Skeletal muscle tissue (tissue), 7 donors: ENCODE measurements around a stretch of chr20.

- PRO-cap, 3 experiments = no peak in any of the 3 experiments
- RAMPAGE, long total RNA = no peak
- RRBS, 2 experiments = no CpG with 5 or more reads among the region's 5 CpGs
Observed at GRCh38 chr20:50732395-50732841, 1.0 kb downstream of the PARD6B start.

GRCh38 chr20:50737269-50737920, 6.0 kb downstream of the PARD6B start:
- PRO-cap, 3 experiments = no peak in any of the 3 experiments
- RAMPAGE, long total RNA = no peak
- RRBS, 2 experiments = no CpG with 5 or more reads among the region's 10 CpGs

- PRO-cap, 3 experiments = no peak in any of the 3 experiments
- RAMPAGE, long total RNA = no peak
- RRBS, 2 experiments = no CpG with 5 or more reads among the region's 17 CpGs
Observed at GRCh38 chr20:50815003-50816059, 20.5 kb downstream of the BCAS4 start.

- PRO-cap, 3 experiments = no peak in any of the 3 experiments
- RAMPAGE, long total RNA = no peak
- RRBS, 2 experiments = no CpG with 5 or more reads among the region's 6 CpGs
Observed at GRCh38 chr20:50898156-50899131, 32.8 kb downstream of the ADNP start.

DNA sequence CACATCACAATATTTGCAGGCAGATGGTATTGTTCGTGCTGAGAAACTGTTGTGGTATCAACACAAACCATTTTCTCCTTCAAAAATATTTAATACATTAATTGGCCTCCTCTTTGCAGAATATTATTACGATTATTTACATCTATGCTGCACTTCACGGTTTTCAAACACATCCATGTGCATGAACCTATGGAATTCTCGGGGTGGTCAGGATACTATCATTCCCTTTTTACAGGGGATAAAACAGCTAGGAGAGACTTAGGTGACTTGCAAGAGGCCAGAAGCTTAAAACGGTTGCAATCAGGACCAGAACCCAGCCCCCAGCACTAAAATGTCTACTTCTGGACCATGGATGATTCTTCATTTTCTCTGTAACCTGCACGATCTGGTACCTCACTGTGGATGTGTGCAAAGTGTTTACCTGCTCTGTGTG, 85.0 kb upstream of the KCNG1 start:
- PRO-cap, 3 experiments = peak in 2 of 3 experiments; most common minus-strand start position 203 of the sequence (in 2)
- RAMPAGE, long total RNA = no peak
- RRBS, 2 experiments = no CpG with 5 or more reads among the region's 6 CpGs

DNA sequence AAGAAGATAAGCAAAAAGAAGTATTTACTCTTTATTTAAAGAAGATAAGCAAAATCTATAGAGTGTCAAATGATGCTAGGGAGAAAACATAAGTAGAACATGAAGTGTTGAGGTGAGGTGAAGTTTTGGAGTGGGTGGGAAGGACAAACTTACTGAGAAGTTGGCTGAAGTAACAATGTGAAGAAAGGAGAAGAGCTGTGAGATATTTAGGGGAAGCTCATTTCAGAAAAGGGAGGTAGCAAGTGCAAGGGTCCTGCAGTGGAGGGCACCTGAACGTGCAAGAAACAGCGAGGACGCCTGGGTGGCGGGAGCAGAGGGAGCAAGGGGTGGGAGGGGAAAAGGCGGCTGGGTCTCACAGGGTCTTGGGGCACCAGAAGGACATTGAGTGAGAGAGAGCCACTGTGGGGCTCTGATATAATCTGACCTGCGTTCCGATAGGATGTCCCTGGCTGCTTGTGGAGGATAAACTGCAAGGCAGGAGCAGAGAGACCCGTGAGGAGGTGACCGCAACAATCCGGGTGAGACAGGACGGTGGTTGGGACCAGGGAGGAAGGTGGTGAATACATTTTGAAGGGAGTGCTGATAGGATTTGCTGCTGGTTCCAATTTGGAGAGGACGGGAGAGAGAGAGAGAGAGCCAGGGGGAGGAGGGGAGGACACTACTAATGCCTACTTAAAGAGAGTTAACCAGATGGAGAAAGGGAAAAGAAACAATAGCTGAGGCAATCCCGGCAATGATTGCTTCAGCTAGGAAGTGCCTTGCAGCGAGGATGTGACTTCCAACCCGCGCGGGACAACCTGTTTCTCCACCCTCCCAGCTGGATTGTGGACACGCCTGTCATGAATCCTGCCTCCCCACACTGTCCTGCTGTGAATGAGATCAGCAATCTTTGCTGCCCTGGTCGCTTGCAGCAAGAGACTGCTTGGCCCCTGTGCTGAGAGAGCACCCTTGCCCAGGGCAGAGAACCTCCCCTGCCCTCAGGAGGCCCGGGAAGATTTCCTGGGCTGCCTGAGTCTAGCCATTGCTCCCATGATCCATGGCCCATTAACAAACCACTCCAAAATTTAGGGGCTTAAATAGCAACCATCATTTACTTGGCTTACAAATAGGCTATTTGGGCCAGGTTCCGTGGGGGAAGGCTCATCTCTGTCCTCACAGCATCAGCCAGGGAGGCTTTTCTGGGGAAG, 198.9 kb upstream of the KCNG1 start:
- PRO-cap, 3 experiments = no peak in any of the 3 experiments
- RAMPAGE, long total RNA = no peak
- RRBS, 2 experiments = 3% methylated on average over 3 of the region's 21 CpGs; no CpG with 5 or more reads in 1 of the 2 experiments

DNA sequence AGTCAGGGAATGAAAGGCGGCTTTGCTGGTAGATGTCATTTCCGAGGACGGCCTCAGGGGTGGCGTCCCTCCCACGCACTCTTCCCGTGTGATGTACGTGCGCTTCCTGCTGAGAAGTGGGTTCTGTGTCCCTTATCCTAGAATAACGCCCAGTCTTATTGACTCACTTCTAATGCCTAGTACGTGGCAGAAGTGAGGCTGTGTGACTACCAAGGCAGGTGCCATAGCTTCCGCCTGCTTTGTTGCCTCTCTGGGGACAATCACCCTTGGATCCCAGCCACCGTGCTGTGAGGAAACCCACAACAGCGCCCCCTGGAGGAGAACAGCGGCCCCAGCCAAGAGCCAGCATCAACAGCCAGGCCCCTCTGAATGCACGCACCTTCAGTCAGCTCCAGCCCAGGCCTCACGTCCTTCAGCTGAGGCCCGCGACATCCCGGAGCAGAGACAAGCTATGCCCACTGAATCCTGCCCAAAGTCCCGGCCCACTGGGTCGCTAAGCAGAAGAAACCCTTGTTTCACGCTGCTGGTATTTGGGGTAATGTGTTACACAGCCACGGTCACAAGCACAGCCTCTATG, 224.3 kb downstream of the NFATC2 start:
- PRO-cap, 3 experiments = no peak in any of the 3 experiments
- RAMPAGE, long total RNA = no peak
- RRBS, 2 experiments = 27 to 28% methylated on average over 1 of the region's 23 CpGs

DNA sequence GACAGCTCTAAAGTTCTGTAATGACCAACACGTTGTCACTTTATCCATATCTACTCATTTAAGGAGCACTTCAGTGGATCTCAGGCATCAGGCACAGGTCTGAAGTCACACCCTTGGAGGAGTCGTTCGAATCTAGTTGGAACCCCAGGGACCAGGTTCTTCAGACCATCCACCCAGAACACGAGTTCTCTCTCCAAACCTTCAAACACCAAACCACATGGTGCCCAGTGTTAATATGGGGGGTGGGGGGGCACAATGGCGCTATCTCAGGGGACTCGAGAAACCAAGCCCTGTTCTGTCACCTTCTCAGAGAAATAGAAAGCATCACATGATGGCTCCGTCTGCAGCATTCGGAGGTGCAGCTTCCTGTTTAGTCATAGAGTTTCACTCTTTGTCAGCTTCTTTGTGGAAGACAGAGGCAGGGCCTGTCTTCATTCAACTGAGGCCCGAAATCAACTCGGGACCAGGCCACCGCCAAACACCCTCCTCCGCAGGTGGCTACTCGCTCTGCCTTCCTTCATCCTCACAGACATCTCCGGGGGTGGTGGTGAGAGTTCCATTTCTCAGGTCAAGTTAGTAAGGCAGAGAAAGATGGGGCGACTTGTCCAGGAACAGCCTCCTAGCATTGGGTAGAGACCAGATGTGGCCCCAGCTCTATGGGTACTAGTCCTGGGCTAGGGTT, 142.2 kb downstream of the NFATC2 start:
- PRO-cap, 3 experiments = no peak in any of the 3 experiments
- RAMPAGE, long total RNA = no peak
- RRBS, 2 experiments = no CpG with 5 or more reads among the region's 15 CpGs

DNA sequence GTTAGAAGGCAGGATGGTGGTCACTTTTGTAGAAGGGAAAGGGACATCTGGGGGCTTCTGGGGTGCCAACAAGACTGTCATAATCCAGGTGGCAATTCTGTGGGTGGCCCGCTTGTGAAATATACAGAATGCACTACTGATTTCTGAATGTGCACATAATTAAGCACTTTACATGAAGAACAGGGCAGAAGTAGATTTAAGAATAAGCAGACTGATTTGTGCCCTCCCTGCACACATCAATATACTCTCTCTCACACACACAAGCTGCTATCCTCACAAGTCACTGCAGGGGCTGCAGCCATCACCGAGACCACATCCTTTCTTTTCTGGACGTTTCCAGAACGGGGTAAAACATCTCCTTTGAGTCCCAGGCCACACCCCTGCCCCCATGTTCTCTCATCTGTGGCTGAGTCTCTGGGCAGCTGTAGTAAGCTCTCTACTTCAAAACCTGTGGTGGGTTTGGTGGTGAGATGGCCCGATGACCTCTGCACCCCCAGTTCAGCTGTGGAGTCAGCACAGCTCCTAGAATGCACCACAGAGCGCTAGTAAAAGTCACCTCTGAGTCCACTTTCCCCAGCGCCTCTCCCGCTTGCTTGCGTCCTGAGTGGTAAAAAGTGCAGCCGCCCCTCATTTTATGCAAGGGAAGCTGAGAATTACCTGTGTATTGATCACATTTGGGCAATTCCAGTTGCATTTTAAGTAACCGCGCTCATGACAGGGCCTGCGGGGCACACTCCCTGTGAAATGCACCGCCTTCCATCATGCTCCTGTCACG, 115.6 kb downstream of the NFATC2 start:
- PRO-cap, 3 experiments = no peak in any of the 3 experiments
- RAMPAGE, long total RNA = no peak
- RRBS, 2 experiments = no CpG with 5 or more reads among the region's 15 CpGs

GRCh38 chr20:51457178-51457749, 85.3 kb downstream of the NFATC2 start:
- PRO-cap, 3 experiments = no peak in any of the 3 experiments
- RAMPAGE, long total RNA = no peak
- RRBS, 2 experiments = no CpG with 5 or more reads among the region's 10 CpGs

- PRO-cap, 3 experiments = no peak in any of the 3 experiments
- RAMPAGE, long total RNA = no peak
- RRBS, 2 experiments = no CpG with 5 or more reads among the region's 4 CpGs
Observed at GRCh38 chr20:51500198-51500737, 42.3 kb downstream of the NFATC2 start.

DNA sequence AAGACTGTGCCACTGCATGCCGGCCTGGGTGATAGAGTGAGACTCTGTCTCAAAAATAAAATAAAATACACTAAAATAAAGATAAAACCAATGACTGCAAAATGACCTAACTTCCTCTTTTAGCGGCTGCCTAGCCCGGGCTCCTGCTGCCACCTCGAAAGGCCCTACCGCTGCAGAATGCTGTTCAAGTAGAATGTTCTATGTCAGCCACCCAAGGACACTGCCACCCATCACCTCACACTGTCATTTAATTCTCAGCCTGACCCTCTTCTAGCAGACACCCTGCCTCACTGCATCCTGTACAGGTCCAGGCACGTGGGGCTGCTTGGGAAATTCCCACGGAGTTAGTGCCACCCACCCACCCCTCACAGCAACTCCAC, 17.4 kb downstream of the NFATC2 start:
- PRO-cap, 3 experiments = no peak in any of the 3 experiments
- RAMPAGE, long total RNA = no peak
- RRBS, 2 experiments = no CpG with 5 or more reads among the region's 7 CpGs

GRCh38 chr20:51531058-51532135, 11.1 kb downstream of the NFATC2 start:
- PRO-cap, 3 experiments = no peak in any of the 3 experiments
- RAMPAGE, long total RNA = no peak
- RRBS, 2 experiments = no CpG with 5 or more reads among the region's 19 CpGs

DNA sequence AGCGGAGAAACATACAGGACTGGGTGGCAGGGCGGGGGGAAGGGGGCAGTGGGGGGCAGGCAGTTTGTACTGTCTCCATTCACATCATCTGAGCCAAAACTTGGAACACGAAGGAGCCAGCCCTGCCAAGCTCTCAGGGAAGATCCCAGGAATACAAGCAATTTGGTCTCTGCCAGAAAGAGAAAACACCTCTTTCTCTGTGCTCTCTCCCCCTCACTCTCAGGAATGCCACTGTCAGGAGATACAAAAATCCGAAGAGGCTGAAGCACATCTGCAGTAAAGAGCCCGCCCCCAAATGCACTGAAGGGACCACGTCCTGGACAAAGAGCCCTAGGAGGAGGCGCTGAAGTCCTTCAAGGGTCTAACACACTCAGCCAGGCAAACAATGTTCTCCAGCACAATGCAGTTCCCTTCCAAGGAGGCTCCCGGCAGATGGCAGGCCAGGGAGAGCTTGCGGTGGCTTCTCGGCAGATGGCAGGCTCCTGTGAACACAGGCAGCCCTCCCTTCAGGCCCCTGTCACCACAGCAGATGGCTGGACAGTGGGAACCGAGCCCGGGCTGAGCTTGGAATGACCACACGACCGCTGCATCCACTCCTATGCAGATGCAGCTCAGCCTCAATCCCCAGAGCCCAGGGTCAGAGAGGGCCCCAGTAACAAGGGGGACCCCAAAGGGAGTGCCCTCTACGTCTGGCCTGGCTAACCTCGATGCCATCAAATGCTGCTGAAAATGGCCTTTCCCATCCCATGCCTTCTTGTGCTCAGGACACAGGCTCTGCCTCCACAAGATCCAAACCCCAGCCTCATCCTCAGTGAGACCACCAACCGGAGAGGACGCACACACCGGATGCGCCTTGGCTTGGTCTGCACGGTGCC, 89.9 kb downstream of the ATP9A start:
- PRO-cap, 3 experiments = no peak in any of the 3 experiments
- RAMPAGE, long total RNA = no peak
- RRBS, 2 experiments = 62 to 73% methylated on average over 5 to 7 of the region's 21 CpGs

- PRO-cap, 3 experiments = no peak in any of the 3 experiments
- RAMPAGE, long total RNA = no peak
- RRBS, 2 experiments = 2 to 3% methylated on average over 14 of the region's 67 CpGs
Observed at GRCh38 chr20:51800507-51801404, 1.6 kb downstream of the SALL4 start.

GRCh38 chr20:52210300-52210745, 18.7 kb upstream of the ZFP64 start:
- PRO-cap, 3 experiments = no peak in any of the 3 experiments
- RAMPAGE, long total RNA = no peak
- RRBS, 2 experiments = 50 to 90% methylated on average over 1 to 5 of the region's 31 CpGs

DNA sequence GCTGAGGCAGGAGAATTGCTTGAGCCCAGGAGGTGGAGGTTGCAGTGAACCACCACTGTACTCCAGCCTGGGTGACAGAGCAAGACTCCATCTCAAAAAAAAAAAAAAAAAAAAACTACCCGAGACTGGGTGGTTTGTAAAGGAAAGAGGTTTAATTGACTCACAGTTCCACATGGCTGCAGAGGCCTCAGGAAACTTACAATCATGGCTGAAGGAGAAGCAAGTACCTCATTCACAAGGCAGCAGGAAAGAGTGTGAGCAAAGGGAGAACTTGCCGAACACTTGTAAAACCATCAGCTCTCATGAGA, 30.6 kb upstream of the ZFP64 start:
- PRO-cap, 3 experiments = no peak in any of the 3 experiments
- RAMPAGE, long total RNA = no peak
- RRBS, 2 experiments = no CpG with 5 or more reads among the region's 2 CpGs

DNA sequence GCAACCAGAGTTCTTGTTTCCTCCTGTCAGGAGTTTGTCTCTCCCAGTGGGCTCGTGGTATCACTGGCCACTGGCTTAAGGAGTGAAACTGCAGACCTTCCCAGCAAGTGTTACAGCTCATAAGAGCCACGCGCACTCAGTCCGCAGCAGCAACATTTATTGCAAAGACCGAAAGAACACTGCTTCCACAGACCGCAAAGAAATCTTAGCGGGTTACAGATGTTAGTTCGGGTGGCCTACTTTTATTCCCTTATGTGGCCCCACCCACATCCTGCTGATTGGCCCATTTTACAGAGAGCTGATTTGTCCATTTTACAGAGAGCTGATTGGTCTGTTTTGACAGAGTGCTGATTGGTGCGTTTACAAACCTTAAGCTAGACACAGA, 244.5 kb upstream of the TSHZ2 start:
- PRO-cap, 3 experiments = no peak in any of the 3 experiments
- RAMPAGE, long total RNA = no peak
- RRBS, 2 experiments = no CpG with 5 or more reads among the region's 9 CpGs

GRCh38 chr20:53036983-53037269, 64.8 kb downstream of the TSHZ2 start:
- PRO-cap, 3 experiments = peak in 2 of 3 experiments; most common plus-strand start chr20:53037203 (in 2)
- RAMPAGE, long total RNA = no peak
- RRBS, 2 experiments = no CpG with 5 or more reads among the region's 7 CpGs

DNA sequence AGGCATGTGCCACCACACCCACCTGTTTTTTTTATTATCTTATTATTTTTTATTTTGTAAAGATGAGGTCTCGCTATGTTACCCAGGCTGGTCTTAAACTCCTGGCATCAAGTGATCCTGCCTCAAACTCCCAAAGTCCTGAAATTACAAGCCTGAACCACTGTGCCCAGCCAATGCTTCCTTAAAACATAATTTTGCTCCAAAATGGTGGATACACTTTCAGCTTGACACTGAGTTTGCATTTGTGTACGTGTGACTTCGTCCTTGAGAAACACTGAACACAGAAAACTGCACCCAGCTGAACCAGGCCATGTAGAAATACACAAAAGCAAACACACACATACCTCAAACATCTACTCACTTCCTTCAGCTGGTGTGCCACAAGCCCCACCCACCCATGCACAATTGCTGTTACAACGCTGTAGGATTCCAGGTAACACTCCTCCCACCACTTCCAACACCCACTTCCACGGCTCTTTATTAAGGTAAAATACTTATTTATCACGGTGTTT, 109.1 kb downstream of the TSHZ2 start:
- PRO-cap, 3 experiments = peak in 1 of 3 experiments; most common minus-strand start position 276 of the sequence (in 1)
- RAMPAGE, long total RNA = no peak
- RRBS, 2 experiments = no CpG with 5 or more reads among the region's 6 CpGs